Gastrocnemius medialis (tissue), 3 donors: Measurements from ENCODE around the genes IL6ST, SETD9 and GAPT.

GRCh38 chr5:55994346-55995087 is at the start of gene IL6ST:
TSS of gene IL6ST (minus strand) at chr5:55994963.
- PRO-cap = bidirectional peak, plus-strand start at chr5:55994715, minus-strand start at chr5:55994575; bidirectional peak, plus-strand start at chr5:55995199, minus-strand start at chr5:55994951
- RAMPAGE, long total RNA, 3 experiments = no peak in any of the 3 experiments

- PRO-cap = no peak
- RAMPAGE, long total RNA, 3 experiments = no peak in any of the 3 experiments
These were observed 103.2 kb upstream of the IL6ST start for GRCh38 chr5:56097947-56098284.

GRCh38 chr5:56103038-56103300 is 108.2 kb upstream of the IL6ST start:
- PRO-cap = no peak
- RAMPAGE, long total RNA, 3 experiments = no peak in any of the 3 experiments

GRCh38 chr5:56156589-56157723 is 76.2 kb downstream of the ANKRD55 start:
- PRO-cap = no peak
- RAMPAGE, long total RNA, 3 experiments = no peak in any of the 3 experiments

- PRO-cap = no peak
- RAMPAGE, long total RNA, 3 experiments = no peak in any of the 3 experiments
These were observed 249.0 kb upstream of the ANKRD55 start for GRCh38 chr5:56481988-56482744.

- PRO-cap = no peak
- RAMPAGE, long total RNA, 3 experiments = no peak in any of the 3 experiments
These were observed 177.1 kb upstream of the MAP3K1 start for GRCh38 chr5:56638203-56638696.

DNA sequence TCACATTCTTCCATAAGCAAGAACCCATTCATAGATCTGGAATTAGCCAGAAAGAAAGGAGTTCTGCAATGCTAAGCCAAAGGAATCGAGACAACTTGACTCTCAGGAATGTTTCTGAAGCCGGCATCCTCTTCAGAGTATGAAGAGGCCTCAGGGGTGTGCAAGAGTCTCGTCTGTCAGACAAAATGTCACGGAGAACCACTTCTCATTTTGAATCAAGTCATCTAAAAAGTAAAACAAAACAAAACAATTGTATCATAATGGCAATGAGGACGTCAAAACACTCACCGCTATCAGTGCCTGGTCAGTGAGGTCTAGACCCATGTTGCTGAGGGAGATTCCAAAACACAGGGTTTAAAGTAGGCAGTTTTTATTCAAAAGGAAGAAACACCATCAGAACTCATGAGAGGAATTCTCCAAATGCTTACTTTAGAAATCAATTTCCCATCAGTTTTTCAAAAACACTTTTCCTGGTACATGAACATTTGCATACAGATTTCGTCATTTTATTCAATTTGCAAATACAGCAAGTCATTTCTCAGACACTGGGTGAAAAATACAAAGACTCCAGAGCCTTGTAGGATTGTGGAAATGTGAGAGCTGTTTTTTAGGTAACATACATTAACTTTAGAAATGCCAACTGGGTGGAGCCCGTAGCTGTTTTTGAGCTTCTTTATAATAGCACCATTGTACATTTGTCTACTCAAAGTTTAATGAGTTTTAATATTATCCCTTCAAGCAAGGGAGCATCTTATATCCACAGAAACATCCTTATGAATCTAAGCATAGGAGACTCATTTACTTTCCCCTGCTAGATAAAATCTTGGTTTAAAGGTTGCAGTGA is 89.5 kb upstream of the MAP3K1 start:
- PRO-cap = no peak
- RAMPAGE, long total RNA, 3 experiments = no peak in any of the 3 experiments

DNA sequence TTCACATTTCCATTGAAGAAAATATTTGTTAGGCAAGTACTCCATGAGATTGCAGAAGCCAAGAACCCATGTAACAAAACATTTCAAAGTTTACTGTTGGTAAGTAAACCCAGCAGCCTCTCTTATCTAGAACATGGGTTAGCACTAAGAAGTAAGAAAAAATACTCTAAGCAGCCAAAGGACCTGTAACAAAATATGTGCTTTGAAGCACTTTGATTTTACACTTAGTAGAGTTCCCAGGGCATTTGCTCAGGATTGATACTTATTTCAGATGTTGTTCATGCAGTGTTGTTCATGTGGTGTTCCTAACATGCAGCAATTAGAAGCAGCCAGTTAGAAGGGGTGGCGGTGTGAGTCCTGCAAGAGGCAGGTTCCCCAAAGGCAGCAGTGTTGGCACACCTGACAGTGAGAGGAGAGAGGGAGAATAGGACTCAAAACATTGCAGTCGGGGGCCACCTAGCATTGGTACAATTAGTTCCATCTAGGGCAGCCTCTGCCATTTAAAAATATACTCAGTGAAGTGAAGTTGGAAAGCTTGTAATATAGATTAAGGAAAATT is 8.8 kb downstream of the MAP3K1 start:
- PRO-cap = no peak
- RAMPAGE, long total RNA, 3 experiments = no peak in any of the 3 experiments

- PRO-cap = no peak
- RAMPAGE, long total RNA, 3 experiments = no peak in any of the 3 experiments
These were observed 23.0 kb downstream of the MAP3K1 start for GRCh38 chr5:56838272-56838864.

- PRO-cap = bidirectional peak, plus-strand start at chr5:56909627, minus-strand start at chr5:56909462
- RAMPAGE, long total RNA, 3 experiments = start-site peak on the plus strand in 3 of 3 experiments, at chr5:56909591-56909618 at its widest, 36 to 50 reads per replicate
These were observed at the start of gene SETD9 for GRCh38 chr5:56908982-56909687. TSS of gene SETD9 (plus strand) at chr5:56909596.

DNA sequence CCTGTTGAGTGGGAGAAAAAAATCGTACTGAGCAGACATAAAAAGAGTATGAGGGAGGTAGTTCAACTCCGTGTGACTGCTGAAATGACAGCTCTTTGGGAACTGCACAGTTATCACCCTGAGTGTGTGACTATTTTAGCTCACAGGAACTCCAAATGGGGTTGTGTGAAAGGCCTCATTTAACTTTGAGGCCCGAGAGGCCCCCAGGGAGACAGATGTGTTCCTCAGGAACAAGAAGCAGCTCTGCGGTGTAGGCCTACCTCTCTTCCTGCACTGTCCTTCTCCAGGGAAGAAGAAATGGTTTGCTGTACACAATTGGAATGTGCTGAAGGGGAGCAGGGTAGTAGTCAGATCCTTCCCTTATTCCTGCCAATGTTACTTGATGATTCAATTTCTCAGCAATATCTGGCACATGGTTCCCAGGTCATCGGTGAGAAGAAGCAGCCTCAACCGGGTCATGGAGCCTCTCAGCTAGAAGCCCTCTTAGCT is 37.1 kb downstream of the ACTBL2 start:
- PRO-cap = no peak
- RAMPAGE, long total RNA, 3 experiments = no peak in any of the 3 experiments

GRCh38 chr5:57598646-57599298 is 116.2 kb upstream of the ACTBL2 start:
- PRO-cap = no peak
- RAMPAGE, long total RNA, 3 experiments = no peak in any of the 3 experiments

DNA sequence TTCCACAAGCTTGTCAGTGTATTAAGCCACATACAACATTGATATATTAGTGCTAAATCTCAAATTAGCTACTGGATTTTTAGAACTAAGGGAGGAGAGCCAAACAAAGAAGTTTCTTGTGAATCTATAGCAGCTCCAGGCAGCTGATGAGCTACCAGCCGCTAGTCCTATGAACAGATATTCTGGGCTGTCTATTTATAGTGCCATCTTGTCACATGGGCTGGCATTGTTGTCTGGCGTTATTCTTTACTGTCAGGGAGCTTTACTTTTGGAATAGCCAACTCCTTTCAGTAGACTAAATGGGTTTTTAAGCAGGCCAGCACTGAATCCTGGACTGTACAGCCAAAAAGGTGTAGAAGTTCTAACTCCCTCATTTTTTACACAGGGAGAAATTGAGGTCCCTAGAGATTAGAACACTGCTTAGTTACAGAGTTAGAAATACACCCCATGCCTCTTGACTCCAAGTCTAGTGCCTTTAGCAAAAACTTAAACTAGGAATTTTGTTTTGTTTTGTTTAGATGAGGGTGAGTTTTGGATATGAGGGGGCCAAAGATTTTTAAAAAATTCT is 171.4 kb upstream of the ACTBL2 start:
- PRO-cap = unidirectional peak, minus-strand start at position 148 of the sequence
- RAMPAGE, long total RNA, 3 experiments = no peak in any of the 3 experiments

- PRO-cap = no peak
- RAMPAGE, long total RNA, 3 experiments = no peak in any of the 3 experiments
These were observed at the start of gene GAPT for GRCh38 chr5:58491254-58491767. TSS of gene GAPT (plus strand) at chr5:58491435.

GRCh38 chr5:58890280-58890698 is 307.4 kb downstream of the RAB3C start:
- PRO-cap = no peak
- RAMPAGE, long total RNA, 3 experiments = no peak in any of the 3 experiments

DNA sequence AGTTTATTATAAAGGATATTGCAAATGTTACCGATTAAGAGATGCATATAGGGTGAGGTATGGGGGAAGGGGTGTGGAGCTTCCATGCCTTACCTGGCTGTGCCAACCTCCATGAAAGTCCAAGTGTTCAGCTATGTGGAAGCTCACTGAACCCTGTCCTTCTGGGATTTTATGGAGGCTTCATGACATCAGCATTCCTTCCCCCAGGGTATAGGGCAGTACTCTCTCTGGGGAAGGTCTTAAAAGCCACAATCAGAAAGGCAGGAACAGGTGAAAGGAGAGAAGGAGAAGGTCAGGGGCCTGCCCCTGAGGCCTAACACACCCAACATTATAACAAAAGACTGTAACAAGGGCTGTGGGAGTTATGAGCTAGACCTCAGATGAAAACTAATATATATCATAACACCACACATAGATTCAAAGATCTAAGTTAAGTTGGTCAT is 592.6 kb downstream of the PDE4D start:
- PRO-cap = no peak
- RAMPAGE, long total RNA, 3 experiments = no peak in any of the 3 experiments

GRCh38 chr5:59346141-59346729 is 547.3 kb downstream of the PDE4D start:
- PRO-cap = no peak
- RAMPAGE, long total RNA, 3 experiments = no peak in any of the 3 experiments

- PRO-cap = no peak
- RAMPAGE, long total RNA, 3 experiments = no peak in any of the 3 experiments
These were observed 475.2 kb downstream of the PDE4D start for GRCh38 chr5:59418143-59418942.

DNA sequence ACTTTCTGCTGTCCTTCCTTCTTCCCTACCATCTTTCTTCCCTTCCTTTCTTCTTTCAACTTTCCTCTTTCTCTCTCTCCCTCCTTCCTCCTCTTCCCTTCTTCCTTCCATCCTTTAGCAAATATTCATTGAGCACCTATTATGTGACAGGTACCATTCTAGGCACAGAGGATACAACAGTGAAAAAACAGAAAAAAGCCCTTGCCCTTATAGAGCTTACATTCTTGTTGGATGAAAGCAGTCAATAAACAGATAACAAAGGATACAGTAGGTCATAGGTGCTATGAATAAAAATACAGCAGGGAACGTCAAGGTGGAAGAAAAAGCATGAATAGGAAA is 374.5 kb downstream of the PDE4D start:
- PRO-cap = no peak
- RAMPAGE, long total RNA, 3 experiments = no peak in any of the 3 experiments

DNA sequence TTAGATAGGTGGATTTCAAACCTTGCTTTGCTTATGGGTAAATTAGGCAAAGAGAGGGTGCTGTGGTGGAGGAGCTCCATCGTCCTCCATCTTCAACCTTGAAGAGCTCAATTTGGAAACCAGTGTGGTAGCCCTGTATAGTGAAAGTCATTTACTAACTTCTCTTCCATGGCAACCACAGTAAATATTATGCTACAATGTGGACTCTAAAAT is 276.5 kb downstream of the PDE4D start:
- PRO-cap = unidirectional peak, minus-strand start at position 92 of the sequence
- RAMPAGE, long total RNA, 3 experiments = no peak in any of the 3 experiments